Breast (tissue), 4 donors: Measurements from ENCODE around the gene CRTC1.

DNA sequence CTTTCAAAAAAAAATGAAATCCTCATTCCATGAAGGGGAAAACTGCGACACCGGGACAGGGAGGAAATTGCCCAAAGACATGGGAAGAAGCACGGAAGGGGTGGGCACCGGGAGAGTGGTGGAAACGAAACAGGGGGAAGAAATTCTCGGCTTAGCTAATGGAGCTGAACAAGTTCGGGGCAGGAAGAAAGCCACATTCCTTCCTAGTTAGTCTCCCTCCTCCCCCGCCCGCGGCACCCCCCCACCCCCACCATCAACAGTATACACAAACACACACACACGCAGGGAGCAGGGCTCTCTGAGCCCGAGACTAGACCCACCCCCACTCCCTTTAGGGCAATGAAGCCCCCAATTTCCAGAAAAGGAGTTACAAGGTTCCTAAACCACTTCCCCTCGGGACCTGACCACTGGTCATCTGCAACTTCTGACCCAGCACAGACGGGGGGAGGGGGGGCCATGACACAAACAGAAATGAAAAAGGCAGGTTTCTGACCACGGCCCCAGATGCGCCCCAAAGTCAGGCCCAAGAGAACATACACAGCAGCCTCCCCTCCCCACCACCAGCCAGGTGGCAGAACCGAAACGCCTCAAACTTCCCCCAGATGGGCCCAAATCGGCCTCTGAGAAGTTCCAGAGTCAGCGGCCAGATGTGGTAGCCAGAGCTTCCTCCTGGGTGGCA lies 1.3 kb downstream of the ELL start:
- PRO-cap, 3 experiments: peak in 2 of 3 experiments; most common plus-strand start position 503 of the sequence (in 2); most common minus-strand start position 117 of the sequence (in 1)
- RRBS: 3% methylated on average over 3 of the region's 20 CpGs

DNA sequence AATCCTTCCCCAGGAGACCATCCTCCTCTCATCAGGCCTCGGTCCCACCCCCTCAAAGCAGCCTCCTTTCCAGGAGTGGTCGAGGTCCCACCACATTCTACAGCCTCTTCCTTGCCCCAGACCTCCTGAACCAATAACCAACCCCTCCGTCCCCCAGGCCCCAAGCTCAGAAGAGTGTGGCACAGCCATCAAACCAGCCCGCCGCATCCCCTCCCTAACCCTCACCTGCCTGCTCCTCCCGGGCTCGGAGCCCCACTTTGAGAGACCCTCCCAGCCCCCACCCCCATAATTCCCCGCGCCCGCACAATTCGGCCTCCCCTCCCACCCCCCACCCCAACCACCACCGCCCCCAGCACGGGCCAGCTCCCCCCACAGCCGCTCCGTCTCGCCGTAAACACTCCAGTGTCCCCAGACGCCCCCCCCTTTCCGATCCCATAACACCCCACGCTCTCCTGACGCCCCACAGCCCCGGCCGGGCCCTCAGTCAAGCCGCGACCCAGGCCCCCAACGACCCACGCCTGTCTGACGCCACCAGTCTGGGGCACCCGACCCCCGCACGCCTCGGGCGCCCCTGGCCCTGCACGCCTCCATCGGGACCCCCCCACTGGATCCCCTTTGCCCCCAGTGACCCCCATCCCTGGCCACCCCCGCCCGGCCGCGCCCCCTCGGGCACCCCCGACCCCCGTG lies 567 bp downstream of the FKBP8 start:
- PRO-cap, 3 experiments: peak in 3 of 3 experiments; most common plus-strand start position 487 of the sequence (in 2); most common minus-strand start position 404 of the sequence (in 3)
- RRBS: 3% methylated on average over 3 of the region's 42 CpGs

DNA sequence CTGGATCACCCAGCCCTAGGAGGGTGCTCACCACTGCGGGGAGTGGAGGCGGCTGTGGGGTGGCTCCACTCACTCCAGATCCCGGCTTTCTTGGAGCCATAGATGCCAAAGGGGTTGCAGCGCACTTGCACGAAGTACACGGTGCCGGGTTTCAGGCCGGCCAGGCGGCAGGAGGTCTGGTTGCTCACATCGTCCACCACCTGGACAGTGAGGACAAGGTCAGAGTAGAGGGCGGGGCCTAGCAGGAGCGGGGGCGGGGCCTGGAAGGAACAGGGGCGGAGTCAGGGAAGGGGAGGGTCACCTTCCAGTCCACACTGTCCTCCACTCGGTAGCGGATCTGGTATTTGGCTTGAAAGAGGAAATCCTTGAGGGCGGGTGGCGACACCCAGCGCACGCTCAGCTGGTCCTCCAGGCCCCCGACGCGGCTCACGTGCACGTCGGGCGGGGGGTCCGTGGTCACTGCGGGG lies 8.0 kb downstream of the REX1BD start:
- PRO-cap, 3 experiments: no peak in any of the 3 experiments
- RRBS: 68% methylated on average over 5 of the region's 29 CpGs

- PRO-cap, 3 experiments: peak in 2 of 3 experiments; most common plus-strand start chr19:18644638 (in 1); most common minus-strand start chr19:18644563 (in 1)
- RRBS: no CpG with 5 or more reads among the region's 4 CpGs
These were observed 7.5 kb downstream of the KLHL26 start for GRCh38 chr19:18644317-18644716.

GRCh38 chr19:18650424-18651183 lies 13.8 kb downstream of the KLHL26 start:
- PRO-cap, 3 experiments: peak in 2 of 3 experiments; most common plus-strand start chr19:18650915 (in 1); most common minus-strand start chr19:18650573 (in 2)
- RRBS: no CpG with 5 or more reads among the region's 39 CpGs

DNA sequence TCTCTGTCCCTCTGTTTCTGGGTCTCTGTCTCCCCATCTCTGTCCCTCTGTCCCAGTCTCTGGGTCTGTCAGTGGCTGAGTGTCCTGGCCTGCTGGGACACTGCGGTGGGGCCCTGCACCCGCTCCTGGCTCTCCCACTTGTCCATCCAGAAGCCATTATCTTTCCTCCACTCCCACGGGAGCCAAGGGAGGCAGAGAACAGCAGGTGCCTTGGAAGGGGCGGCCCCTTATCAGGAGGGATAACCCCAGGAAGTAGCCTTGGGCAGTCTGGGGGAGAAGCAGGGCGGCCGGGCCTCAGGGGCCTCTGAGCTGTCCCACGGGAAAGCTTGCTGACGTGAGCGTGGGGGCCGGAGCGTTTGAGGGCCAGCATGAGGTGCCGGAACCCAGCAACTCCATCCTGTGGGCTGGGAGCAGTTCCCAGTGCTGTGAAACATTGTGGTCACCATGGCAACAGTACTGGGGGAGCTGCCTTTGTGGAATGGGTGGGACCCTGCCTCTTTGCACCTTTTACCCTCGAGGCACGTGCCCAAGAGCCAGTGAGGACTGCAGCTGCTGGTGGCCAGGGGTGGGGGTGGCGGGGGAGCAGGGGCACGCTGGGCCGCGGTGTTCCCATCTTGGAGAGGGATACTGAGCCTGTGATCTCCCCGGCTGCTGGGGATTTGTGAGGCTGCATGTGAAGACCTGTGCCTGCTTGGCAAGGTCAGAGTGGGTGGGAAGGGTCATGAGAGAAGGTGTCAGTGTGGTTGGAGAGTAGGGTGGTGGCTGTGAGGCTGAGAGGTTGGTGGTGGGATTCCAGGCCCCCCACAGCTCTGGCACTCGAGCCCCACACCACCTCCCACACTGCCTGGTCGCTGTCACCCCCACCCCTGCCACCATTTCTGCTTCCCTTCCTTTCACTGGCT lies 21.0 kb downstream of the KLHL26 start:
- PRO-cap, 3 experiments: no peak in any of the 3 experiments
- RRBS: 15% methylated on average over 5 of the region's 21 CpGs

- PRO-cap, 3 experiments: peak in 2 of 3 experiments; most common plus-strand start chr19:18659490 (in 1); most common minus-strand start chr19:18659452 (in 2)
- RRBS: 12% methylated on average over 4 of the region's 25 CpGs
These were observed 22.4 kb downstream of the KLHL26 start for GRCh38 chr19:18659067-18659861.

GRCh38 chr19:18683158-18684196 lies at the start of gene CRTC1:
Gene CRTC1, plus strand, starts transcription at chr19:18683680.
- PRO-cap, 3 experiments: peak in 3 of 3 experiments; most common plus-strand start chr19:18683674 (in 2); most common minus-strand start chr19:18683497 (in 2)
- RRBS: 3% methylated on average over 16 of the region's 103 CpGs

DNA sequence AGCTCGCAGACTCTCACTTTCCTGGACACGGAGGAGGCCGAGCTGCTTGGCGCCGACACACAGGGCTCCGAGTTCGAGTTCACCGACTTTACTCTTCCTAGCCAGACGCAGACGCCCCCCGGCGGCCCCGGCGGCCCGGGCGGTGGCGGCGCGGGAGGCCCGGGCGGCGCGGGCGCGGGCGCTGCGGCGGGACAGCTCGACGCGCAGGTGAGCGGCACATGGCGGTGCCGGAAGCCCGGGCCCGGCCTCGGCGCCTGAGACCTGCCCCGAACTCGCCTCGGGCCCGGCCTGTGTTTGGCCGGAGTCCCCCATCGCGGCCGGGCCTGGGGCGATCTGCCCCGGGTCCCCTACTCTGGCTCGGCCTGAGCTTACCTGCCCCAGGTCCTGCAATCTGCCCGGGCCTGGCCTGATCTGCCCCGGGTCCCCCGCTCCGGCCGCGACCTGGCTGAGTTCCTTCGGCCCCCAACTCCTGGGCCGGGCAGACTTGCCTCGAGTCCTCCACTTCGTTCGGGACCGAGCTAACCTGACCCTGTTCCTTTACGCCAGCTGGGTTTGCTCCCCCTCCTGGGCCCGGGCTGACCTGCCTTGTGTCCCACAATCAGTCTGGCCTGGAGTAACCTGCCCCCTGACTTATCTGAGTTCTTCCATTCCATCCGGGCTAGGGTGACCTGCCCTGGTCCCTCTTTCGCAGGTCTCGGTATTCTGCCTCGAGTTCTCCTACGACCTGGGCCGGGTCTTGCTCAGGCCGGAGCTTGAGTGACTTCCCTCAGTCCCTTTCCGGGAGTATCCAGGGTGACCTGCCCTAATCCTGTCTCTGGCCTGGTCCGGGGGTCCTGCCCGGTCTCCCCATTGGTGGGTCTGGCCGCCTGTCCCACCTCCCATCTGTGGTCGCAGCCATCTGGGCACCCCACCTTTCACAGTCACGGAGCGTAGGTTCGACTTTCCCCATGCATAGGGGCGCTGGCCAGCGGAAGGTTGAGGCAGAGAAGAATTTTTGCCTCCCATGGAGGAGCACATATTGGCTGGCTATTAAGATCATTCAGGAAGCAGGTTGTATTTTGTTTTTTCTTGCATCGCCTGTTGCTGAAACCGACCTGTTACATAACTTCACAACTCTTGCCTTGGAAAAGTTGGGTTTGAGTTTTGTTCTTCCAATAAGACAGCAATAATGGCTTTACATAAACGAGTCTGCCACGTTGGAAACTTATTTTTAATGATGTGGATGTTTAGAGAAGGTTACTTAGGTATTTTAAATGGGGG lies 905 bp downstream of the UPF1 start:
- PRO-cap, 3 experiments: no peak in any of the 3 experiments
- RRBS: 2% methylated on average over 39 of the region's 84 CpGs

DNA sequence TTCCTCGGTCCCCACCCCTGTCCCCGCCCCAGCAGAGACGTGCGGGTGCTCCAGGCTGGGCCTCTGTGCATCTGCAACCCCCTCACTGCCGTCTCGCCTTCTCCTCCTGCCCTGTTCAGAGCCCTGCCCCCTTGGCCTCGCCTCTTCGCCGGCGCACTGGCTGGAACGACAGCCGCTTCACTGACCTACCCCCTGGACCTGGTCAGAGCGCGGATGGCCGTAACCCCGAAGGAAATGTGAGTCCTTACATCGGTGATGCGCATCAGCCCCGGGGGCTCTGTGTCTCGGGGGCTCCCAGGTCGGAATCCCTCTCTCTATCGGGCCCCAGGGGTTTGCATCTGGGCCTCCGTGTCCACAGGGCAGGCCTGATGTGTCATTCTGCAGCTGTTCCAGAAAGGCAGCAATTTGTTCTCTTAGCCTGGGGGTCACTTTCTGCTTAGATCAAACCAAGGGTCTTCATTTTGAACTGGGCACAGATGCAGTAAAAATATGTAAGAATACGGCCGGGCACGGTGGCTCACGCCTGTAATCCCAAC lies 32.1 kb downstream of the TMEM161A start:
- PRO-cap, 3 experiments: no peak in any of the 3 experiments
- RRBS: 17% methylated on average over 7 of the region's 27 CpGs

DNA sequence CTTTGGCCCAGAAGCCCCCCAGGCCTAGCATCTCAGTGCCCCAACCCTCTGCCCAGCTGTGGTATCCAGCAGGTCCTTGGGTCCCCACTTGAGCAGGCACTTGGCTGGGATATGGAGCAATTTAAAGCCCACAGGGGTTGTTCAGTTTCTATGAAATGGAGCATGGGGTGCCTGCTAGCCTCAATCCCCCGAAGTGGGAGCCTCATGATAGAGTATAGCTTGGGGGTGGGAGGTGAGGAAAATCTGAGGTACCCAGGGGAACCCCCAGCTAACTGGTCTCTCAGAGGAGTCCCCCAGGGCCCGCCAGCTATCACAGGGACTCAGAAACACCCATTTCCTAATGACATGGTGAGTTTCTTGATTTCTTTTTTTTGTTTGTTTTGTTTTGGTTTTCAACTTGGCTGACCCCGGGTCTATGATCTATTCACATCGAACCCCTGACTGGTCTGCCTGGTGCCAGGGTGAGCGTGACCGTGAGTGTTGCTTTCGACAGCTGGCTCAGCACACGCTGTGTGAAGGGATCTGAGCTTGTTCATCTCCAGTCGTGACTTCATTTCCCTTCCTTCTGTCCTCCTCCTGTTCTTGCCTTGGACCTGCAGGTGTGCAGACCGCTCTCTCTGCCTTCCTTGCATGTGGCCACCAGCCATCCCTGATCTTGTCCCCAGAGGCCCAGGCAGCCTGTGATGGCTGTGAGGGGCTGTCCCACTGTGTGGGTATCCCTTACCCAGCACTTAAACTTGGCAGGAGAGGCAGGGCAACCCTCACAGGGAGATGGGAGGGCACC lies 26.4 kb downstream of the TMEM161A start:
- PRO-cap, 3 experiments: no peak in any of the 3 experiments
- RRBS: no CpG with 5 or more reads among the region's 10 CpGs

DNA sequence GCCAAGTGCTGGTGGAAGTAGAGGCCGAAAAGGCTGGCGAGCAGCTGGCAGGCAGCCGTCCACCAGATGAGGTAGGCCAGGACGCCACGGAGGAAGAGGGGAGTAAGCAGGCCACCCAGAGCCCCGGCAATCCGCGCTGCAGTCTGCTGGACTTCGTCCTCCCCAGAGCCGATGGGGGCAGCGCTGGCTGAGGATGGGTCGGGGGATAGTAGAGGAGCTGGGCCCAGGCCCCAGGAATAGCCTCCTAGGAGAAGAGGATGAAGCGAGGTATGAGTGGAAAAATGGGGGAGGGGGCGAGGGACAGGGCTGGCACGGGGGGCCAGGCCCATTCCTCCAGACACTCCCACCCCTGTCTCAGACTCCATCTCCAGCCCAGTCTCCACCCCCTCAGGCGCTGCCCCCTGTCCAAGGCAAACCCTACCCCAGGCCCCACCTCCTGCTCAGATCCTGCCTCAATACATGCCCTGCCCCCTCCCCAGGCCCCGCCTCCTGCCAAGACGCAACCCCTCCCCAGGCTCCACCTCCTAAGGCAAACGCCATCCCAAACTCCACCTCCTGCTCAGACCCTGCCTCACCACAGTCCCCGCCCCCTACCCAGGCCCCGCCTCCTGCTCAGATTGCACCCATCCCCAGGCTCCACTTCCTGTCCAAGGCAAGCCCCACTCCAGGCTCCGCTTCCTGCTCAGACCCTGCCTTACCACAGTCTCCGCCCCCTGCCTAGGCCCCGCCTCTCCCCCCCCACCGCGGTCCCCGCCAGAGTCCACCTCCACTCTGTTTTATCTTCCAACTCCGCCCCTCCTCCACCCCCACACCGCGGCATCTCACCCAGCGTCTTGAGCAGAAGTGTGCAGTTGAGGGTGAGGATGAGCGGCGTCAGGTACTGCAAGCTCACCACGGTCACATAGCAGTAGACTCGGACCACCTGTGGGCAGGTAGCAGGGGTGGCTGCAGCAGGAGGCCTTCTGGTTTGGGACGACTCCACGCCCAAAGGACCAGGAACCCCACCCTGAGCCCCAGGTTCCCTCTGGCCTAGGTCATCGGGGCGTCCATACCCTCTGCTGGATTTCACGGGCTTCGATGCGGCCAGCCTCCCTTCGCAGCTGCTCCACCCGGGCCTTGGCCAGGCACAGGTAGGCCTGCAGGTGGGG lies 18.0 kb downstream of the TMEM161A start:
- PRO-cap, 3 experiments: no peak in any of the 3 experiments
- RRBS: 100% methylated on average over 1 of the region's 44 CpGs

GRCh38 chr19:19303556-19304276 lies 16.6 kb downstream of the SUGP1 start:
- PRO-cap, 3 experiments: no peak in any of the 3 experiments
- RRBS: 94% methylated on average over 2 of the region's 22 CpGs

GRCh38 chr19:19342897-19343732 lies 22.5 kb downstream of the MAU2 start:
- PRO-cap, 3 experiments: no peak in any of the 3 experiments
- RRBS: no CpG with 5 or more reads among the region's 19 CpGs

GRCh38 chr19:19377551-19378136 lies 27.8 kb upstream of the GATAD2A start:
- PRO-cap, 3 experiments: peak in 2 of 3 experiments; most common plus-strand start chr19:19377996 (in 2)
- RRBS: no CpG with 5 or more reads among the region's 8 CpGs

- PRO-cap, 3 experiments: no peak in any of the 3 experiments
- RRBS: no CpG with 5 or more reads among the region's 13 CpGs
These were observed 18.9 kb upstream of the GATAD2A start for GRCh38 chr19:19386462-19386988.

- PRO-cap, 3 experiments: no peak in any of the 3 experiments
- RRBS: no CpG with 5 or more reads among the region's 10 CpGs
These were observed 2.0 kb downstream of the GATAD2A start for GRCh38 chr19:19407359-19407949.

DNA sequence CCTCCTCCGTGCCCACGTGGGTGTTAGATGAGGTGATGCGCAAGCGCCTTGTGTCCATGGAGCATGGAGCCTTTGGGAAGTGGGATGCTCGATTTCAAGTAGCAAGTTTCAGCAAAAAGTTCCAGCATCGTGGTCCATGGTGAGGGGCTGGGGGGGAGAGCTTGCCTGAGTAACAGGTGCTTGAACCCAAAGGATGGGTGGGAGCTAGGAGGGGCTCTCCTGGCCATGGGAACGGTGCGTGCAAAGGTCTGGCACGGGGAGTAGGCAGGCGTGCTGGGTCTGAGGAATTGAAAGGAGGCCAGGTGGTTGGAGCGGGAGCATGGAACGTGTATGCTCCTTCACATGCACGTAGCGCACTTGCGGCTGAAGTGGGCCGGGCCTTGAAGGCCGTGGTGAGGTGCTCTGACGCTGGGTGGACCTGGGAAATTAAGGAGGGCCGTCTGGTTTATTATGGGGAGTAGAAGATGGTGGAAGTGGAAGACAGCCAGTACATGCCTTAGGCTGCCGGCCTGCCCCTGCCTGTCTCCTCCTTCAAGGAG lies 23.7 kb downstream of the GATAD2A start:
- PRO-cap, 3 experiments: no peak in any of the 3 experiments
- RRBS: no CpG with 5 or more reads among the region's 20 CpGs

- PRO-cap, 3 experiments: no peak in any of the 3 experiments
- RRBS: no CpG with 5 or more reads among the region's 15 CpGs
These were observed 21.4 kb downstream of the TSSK6 start for GRCh38 chr19:19493779-19494491.

DNA sequence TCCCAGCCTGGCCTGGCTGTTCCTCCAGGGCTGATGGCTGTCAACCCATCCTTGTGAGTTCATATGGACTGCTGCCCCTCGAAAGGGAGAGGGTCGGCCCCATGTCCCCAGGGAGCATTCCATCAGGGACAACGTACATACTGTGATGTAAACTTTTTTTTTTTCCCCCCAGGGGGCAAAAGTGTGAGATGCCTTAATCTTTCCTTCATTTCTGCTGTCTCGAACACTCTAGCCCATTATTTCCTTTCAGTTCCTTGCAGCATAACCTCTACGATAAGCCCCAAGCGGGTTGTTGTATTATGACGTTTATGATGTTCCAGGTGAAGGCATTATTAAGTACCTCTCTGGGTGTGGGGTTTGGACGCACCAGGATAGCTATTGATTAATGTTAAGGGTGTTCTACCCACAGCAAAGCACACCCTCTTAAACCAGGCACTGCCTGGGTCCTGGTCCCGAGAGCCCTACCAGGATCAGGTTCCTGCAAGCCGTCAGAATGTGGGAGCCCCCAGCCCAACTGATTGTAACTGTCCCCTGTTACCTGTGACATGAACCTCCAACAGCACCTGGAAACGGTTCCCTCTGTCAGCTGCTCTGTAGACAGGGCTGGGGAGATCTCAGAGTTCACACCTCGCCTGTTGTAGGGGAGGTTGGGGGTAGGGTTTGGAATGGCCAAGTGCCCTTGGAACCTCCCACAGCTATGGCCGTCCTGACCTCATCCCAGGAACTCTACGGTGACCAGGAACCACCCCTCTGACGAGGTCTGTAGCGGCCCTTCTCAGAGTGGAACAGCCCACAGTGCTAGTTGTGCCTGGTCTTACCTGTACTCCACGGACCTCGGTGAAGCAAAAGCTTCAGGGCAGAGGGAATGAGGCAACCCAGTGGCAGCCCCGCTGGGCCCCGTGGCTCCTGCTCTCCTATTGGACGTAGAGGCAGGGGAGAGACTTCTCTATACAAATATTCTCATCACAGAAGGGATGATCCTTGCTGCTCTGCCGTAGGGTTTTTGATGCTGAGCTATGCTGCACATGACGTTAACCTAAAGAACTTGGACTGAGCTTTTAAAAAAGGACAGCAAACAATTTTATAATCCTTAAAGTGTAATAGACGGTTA lies 7.4 kb downstream of the TSSK6 start:
- PRO-cap, 3 experiments: no peak in any of the 3 experiments
- RRBS: no CpG with 5 or more reads among the region's 24 CpGs